Trachea (tissue), 1 donor: ENCODE results near the genes SKP1, CDKL3, CXCL14 and SLC25A48.

DNA sequence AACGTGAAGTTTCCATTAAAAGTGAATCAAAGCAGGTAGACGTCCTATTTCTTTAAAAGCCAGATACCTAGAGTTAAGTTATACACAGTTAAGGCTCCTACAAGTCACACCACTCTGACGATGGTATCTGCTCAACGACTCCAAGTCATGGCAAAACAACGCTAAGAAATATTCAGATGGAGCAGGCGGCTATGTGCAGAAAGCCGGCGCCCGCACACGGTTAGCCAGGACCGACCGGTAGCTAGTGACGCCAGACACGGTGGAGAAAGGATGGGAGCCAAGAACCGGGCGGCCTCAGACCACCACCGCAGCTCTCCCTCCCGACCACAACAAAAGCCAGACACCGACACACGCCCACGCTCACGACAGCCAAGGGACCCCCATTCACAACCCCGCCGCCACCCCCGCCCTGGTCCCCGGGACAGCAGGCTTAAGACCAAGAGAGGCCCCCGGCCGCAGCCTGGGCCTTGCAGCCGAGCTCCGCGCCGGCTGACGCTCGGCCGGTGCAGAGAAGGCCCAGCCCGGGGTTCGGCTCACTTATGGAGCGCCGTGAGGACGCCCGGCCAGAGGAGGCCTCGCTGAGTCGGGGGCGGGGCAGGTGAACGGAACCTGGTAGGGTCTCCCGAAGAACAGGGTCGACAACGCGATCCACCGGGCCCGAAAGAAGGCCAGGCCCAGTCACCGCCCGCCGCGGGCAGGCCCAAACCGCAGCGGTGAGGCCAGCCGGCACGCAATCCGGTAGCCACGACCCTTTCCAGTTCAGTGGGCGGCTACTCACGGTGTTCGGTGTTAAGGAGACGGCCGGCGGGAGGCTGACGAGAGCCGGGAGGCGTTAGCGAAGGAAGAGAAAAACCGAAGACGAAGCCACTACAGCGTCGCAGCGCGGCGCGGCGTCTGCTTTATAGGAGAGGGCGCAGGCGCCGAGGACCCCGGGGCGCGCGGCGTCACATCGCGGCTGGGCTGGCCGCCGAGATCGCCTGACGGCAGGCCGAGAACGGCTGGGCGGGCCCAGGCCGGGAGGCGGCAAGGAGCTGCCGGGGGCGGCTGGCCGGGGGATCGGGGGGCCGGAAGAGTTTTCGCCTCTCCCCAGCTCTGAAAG is at the start of gene SKP1:
SKP1 (minus strand) TSS at position 874 of the 1,099 bp plus-strand sequence.
- PRO-cap = bidirectional peak, plus-strand start at position 991 of the sequence, minus-strand start at position 957 of the sequence

- PRO-cap = no peak
These were observed 14.7 kb upstream of the PPP2CA start for GRCh38 chr5:134240240-134241225.

- PRO-cap = no peak
These were observed 16.2 kb upstream of the PPP2CA start for GRCh38 chr5:134241963-134242535.

DNA sequence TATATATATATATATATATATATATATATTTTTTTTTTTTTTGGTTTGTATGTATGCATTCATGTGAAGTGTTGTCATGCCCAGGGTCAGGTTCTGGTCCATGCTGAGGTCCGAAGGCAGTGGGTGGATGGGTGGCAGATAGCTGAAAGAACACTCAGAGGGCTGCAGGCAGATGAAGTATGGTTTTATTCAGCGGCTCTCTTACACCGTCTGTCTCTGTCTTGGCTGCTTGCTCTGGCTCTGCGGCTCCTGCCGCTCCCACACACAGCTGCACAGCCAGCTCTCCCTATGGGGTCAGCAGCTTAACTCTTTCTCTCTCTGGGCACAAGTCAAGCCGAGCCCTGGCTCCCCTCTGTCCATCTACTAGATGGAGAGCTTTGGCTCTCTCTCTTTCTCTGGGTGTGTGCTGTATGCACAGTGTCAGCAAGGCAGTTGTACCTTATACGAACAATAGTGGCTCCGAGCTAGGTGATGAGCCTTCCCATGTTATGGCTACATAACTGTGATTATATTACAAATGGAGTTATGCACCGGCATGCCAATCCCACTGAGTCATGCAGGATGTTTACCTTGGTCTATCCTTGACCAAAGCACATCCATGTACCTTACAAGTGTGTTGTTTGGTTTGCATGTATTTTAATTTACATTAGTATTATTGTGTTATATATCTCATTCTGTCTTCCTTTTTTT is 19.2 kb upstream of the PPP2CA start:
- PRO-cap = no peak

DNA sequence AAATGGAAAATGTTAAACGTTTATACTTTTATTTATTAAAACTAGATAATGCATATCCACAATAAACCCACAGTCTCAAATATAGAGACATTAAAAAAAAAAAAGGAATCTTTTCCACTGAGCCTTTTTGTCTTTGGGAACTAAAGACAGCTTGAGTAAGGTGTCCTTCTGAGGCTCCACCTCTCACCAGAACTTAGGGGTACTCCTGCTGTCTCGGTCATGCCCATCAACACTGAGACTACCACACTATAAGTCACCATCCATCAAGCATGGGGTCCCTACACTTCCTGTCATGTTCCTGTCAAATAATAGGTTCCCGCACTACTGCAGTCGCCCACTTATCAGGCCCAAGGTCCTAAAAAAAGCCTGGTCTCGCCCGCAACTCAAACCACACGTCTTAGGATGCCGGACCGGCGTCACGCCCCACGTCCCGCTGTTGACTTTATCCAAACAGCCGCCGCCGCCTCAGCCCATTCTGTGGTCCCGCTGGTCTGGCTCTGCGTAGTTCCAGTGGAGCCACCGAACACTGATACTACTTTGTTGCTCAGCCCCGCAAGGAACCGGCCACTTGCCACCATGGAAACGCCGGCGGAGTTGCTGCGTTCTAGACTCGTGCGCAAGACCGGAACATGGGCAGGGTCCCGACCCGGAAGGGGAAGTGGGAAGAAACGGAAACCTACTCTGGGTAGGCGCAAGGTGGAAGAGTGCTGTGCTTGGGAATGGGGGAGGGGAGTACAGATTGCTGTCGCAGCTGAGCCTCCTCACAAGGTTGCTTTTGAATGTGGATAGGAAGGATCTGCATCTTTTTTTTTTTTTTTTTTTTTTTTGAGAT is at the start of gene CDKL3:
CDKL3 (minus strand) TSS at position 606 of the 832 bp plus-strand sequence.
- PRO-cap = bidirectional peak, plus-strand start at position 679 of the sequence, minus-strand start at position 596 of the sequence

DNA sequence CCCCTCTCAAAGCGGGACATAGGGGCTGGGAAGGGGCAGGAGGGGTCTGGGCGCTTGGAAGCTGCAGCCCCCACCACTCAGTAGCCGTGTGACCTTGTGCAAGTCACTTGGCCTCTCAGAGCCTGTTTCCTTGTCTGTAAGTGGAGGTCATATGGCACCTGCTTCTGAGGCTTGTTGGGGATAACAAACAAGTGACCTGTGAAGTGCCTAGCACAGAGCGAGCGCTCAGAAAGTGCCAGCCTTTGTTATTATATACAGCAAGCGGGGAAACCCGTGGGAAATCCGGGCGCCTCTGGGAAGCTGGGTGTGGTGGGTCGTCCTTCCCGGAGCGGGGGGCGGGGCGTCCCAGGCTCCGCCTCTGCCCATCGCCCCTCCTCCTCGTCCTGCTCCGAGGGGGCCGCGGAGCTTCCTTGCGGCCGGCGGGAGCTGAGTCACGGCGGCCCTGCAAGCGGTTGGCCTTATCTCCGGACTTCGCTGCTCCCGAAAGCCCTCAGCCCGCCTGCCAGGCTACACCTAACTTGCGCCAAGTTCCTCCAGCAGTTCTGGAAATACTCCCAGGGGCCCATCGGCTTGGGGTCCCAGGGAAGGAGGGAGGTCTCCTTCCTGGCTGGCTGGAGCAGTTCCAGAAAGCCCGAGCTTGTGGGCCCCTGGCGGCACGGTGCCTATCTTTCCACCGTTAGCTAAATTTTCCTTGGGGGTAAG is 54.0 kb upstream of the CDKN2AIPNL start:
- PRO-cap = bidirectional peak, plus-strand start at position 429 of the sequence, minus-strand start at position 223 of the sequence

DNA sequence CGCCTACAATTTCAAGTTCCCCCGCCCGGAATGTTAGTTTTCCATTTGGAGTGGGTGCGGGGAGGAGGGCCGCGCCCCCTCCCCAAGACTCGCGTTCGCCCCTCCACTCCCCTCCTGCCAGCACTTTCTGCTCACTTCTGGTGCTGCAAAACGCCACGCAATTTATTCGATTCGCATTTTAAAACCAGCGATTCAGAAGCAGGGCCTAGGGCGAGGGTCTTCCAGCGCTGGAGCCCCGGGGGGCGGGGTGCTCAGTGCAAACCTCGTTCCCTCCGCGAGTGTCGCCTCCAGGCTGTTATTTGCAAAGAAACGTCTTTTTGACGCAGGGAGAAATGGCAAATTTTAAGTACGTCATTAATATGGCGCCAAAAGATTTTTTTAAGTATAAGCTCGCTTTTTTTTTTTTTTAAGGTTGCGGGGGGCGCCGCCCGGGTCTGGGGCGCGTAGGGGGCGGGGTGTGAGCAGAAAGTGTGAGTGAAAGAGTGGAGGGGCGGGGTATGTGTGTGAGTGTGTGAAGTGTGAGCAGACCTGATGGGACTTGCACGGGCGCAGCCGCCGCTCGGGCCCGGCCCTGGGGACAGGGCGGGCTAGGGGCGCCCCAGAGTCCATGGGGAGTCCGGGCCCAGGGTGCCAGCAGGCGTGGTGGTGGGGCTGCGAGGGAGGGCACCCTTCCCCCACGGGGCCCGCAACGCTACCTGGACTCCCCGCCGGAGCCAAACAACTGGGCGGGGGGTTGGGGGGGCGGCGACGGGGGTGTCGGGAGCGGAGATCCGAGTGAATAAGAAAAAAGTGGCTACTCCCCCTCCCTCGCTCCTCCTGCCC is 488 bp upstream of the JADE2 start:
- PRO-cap = bidirectional peak, plus-strand start at position 506 of the sequence, minus-strand start at position 283 of the sequence; bidirectional peak, plus-strand start outside the sequence, minus-strand start at position 719 of the sequence

- PRO-cap = no peak
These were observed 40.7 kb downstream of the JADE2 start for GRCh38 chr5:134566130-134566618.

DNA sequence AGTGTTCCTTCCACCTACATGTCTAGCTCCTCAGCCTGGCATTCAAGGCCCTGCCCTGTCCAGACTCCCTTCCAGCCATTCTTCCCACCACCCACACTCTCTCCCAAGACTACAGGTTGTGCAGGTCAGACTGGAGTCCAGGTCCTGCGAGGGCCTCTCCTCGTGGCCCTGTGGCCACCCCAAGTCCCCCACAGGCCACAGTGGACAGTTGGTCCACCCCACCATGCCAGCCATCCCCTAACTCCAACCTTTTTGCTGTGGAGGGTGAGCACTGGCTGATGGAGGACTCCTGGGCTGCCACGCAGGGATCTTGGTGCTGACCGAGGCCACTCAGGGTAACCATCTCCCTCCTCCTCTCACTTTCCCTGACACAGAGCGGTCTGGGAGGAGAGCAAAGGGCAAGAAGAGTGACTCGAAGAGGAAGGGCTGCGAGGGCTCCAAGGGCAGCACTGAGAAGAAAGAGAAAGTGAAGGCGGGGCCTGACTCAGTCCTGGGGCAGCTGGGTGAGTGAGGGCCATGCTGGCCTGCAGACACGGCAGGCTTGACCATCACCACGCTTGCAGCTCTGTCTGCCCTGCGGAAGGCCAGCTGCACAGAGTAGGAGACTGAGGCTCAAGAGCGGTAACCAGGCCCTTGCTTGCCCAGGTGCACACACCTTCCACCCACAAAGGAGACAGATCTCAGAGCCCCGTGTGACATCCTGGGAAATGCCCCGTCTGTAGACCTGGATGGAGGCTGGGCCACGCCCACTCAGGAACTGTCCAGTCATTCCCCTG is 51.1 kb downstream of the JADE2 start:
- PRO-cap = no peak

- PRO-cap = unidirectional peak, minus-strand start at chr5:134798180
These were observed 39.4 kb downstream of the DDX46 start for GRCh38 chr5:134798055-134798315.

- PRO-cap = unidirectional peak, minus-strand start at chr5:135039740; unidirectional peak, minus-strand start at chr5:135039810
These were observed 5.8 kb upstream of the PITX1 start for GRCh38 chr5:135039631-135040379.

- PRO-cap = no peak
These were observed 20.0 kb upstream of the PITX1 start for GRCh38 chr5:135053797-135054657.

- PRO-cap = no peak
These were observed 100.9 kb upstream of the PITX1 start for GRCh38 chr5:135134925-135135376.

- PRO-cap = no peak
These were observed 104.5 kb upstream of the PITX1 start for GRCh38 chr5:135138264-135139142.

DNA sequence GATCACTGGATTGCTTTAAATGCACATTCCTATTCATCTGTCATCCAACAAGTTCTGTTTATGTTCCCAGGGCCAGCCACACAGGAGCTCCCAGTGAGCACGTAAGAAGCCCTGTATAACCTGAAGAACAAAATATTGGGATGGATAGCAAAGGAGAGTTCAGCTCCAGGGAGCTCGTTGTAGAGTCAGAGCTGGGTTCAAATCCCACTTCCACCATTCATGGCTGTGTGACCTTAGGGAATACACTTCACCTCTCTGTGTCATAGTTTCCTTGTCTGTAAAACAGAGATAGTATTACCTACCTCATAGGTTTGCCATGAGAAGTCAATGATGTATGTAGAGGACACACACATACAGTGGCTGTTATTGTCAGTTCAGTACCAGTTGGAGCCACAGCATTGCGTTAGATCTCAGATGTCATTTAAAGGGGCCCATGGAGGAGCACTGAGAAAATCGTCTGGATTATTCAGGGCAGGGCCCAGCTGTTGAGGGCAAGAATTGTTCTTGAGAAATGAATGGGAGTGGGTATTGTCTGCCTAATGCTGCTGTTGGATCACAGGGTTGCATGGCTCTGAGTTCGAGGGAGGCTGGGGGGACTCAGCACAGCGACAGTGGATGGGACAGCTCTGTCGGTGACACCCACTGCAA is 67.3 kb downstream of the MACROH2A1 start:
- PRO-cap = no peak

- PRO-cap = bidirectional peak, plus-strand start at chr5:135579178, minus-strand start at chr5:135579011
These were observed at the start of gene CXCL14 for GRCh38 chr5:135578589-135579320. Gene CXCL14, minus strand, starts transcription at chr5:135578991.

GRCh38 chr5:135834244-135834835 is at the start of gene SLC25A48:
Gene SLC25A48, plus strand, starts transcription at chr5:135834663.
- PRO-cap = no peak

DNA sequence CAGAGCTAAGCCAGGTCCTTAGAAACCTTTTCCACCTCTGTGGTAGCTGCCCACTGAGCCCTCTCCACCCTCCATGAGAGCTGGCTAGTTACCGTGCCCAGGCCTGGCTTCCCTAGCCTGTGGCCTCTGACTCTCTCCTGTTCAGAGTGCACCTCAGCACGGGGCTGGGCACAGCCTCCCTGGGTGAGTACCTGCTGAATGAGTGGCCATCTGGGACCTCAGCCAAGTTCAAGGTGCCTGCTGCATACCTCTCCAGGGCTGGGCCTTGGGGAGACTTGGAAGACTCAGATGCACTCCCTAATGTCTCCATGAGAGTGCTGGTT is 9.5 kb downstream of the SLC25A48 start:
- PRO-cap = no peak

DNA sequence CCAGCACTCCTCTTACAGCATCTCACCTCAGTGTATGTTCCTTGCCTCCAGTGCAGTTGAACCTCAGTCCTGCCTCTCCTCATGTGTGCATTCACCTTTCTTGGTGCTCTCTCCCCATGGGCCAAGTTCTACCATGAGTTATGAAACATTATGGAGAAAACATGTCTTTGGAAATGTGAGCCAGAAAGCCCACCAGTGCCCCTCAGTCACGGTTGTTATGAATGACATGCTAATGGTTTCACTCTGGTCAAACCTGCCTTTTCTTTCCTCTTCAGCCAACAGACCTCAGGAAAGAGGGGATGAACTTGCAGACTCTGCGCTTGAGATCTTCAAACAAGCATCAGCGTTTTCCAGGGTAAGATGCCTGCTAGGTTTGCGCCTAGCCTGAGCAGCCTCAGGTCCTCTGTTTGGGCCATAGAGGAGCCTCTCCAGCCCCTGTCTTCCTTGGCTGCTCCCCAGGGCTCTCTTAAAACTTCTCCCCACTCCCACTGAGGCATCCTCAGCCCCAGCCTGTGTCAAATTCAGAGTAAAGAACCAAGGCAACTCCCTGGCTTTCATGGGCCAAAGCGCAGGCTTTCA is 32.5 kb downstream of the TGFBI start:
- PRO-cap = no peak

- PRO-cap = bidirectional peak, plus-strand start at chr5:137146736, minus-strand start at chr5:137146422
These were observed 352.6 kb downstream of the SPOCK1 start for GRCh38 chr5:137146309-137147088.